ENCODE measurements around the genes COL9A3 and TCFL5.

- PRO-cap = no peak
- RAMPAGE, long total RNA = no peak
- RRBS = no CpG with 5 or more reads among the region's 26 CpGs
Measured at GRCh38 chr20:62529748-62530368, 54.1 kb upstream of the GATA5 start.

GRCh38 chr20:62558420-62559191 is 82.8 kb upstream of the GATA5 start:
- PRO-cap = no peak
- RAMPAGE, long total RNA = no peak
- RRBS = 50% methylated on average over 5 of the region's 24 CpGs

- PRO-cap = unidirectional peak, plus-strand start at chr20:62603971
- RAMPAGE, long total RNA = no peak
- RRBS = no CpG with 5 or more reads among the region's 20 CpGs
Measured at GRCh38 chr20:62603814-62604193, 38.5 kb upstream of the SLCO4A1 start.

DNA sequence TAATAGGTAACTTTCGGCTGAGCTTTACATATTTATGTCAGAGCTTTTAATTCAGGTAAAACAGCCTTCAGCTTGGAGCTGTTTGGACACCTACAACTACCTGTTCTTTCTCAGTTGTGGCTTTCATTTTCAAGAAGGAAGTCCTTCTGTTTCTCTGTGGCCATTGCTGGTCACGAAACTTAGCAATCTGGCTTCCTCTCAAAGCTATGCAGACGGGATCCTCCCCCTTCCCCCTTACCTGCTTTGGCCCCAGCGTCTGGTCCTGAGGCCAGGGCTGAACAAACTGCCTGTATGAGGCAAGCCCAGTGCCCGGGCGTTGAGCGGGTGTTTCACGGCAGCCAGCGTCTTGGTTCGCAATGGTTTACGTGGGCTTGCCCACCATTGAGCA is 9.3 kb downstream of the SLCO4A1 start:
- PRO-cap = no peak
- RAMPAGE, long total RNA = no peak
- RRBS = no CpG with 5 or more reads among the region's 11 CpGs

GRCh38 chr20:62685965-62686607 is 22.6 kb upstream of the NTSR1 start:
- PRO-cap = no peak
- RAMPAGE, long total RNA = no peak
- RRBS = 10% methylated on average over 4 of the region's 23 CpGs

- PRO-cap = no peak
- RAMPAGE, long total RNA = no peak
- RRBS = no CpG with 5 or more reads among the region's 21 CpGs
Measured at GRCh38 chr20:62739556-62739994, 30.9 kb downstream of the NTSR1 start.

DNA sequence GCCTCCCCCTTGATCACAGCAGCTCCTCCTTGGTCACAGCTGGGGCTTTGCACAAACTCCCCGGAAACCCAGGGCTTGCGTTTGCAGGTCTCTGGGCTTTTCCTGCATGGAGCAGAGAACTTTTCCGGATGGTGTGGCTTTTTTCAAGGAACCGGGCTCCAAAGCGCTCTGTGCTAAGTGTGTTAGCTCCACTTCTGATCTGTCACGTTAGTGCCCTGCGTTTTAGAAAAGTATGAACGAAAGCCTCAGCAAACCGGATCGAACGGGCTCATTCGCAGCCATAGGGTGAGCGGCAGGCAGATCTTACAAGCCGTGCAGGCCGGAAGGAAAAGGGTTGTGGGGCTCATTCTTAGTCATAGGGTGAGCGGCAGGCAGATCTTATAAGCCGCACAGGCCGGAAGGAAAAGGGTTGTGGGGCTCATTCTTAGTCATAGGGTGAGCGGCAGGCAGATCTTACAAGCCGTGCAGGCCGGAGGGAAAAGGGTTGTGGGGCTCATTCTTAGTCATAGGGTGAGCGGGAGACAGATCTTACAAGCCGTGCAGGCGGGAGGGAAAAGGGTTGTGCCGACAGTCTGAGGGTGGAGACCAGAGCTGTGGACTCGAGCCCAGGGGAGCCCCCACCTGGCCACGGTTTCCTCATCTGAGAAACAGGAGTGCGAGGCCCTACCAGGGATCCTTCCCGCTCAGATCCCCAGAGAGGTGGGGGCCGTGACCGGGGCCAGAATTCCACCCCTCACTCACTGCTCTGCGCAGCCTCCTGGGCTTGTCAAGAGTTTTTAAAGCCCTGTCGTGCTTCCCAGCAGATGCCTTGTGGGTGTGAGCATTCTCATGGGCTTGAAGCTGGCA is 31.6 kb downstream of the NTSR1 start:
- PRO-cap = no peak
- RAMPAGE, long total RNA = no peak
- RRBS = 23% methylated on average over 10 of the region's 33 CpGs

DNA sequence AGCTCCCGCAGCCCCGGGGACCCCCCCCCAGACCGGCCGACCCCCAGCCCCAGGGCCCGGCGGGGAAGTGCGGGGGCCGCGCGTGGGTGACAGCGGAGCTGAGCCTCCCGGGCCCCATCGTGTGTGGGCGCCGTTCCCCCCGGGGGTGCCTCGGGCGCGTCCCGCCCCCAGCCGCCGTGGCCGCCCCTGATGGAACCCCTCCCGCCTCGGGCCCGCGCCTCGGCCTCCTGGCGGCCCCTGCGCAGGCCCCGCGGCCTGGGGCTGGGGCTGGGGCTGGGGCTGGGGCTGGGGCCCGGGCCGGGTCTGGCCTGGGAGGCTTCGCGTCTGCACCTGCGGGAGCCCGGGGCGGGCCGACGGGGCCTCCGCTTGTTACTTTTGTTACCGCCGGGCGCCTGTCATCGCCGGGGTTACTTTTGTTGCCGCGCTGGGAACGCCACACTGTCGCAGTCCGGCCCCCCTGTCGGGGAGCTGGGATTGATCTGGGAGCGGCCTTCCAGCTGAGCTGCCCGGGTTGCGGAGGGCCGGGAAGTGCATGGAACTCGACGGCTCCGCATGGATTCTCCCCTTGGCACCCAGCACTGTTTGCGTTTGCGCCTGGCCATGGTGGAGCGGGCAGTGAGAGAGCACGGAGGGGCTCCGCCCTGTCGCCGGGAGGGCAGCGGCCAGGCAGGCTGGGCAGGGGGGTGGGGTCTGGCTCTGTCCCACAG is 656 bp downstream of the OGFR start:
- PRO-cap = no peak
- RAMPAGE, long total RNA = no peak
- RRBS = 2% methylated on average over 34 of the region's 68 CpGs

- PRO-cap = no peak
- RAMPAGE, long total RNA = no peak
- RRBS = 10% methylated on average over 62 of the region's 109 CpGs
Measured at GRCh38 chr20:62816892-62817922, at the start of gene COL9A3. Gene COL9A3 (plus strand): TSS chr20:62817050.

DNA sequence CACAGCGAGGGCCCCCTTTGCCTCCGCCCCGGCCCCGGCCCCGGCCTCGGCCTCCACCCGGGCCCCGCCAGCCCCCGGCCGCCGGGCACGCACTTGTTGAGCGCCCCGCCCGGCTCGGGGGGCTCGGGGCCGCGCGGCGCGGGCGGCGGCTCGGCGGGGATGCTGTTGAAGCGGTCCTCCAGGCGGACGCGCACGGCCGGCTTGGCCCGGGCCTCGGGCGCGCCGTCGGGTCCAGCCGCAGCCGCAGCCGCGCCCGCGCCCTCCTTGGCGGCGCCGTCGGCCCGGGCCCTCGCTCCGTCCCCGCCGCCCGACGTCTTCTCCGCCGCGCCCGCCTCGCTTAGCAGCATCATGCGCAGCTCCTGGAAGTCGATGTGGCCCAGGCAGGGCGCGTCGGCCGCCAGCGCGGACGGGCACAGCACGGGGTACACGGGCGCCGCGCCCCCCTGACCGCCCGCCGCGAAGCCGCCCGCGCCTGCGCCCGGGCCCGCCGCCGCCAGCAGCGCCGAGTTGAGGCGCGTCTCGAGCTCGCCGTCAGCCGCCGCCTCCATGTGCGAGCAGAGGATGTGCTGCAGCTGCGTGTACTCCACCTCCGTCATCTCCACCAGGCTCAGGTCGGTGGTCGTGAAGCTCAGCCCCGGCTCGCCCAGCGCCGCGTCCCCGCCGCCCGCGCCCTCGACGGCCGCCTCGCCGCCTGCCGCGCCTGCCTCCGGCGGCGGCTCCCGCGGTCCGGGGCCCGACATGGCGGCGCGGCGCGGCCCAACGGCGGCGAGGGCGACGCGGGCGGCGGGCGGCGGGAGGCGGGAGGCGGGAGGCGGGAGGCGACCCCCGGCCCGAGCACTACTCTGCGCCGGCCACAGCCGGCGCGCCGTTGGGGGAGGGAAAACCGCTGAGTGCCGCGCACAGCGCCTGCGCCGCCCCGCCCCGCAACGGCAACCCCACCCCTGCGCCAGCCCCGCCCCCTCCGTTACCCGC is at the start of gene TCFL5:
Gene TCFL5, minus strand, starts transcription at position 892 of the 972 bp plus-strand sequence.
- PRO-cap = unidirectional peak, minus-strand start at position 892 of the sequence
- RAMPAGE, long total RNA = no peak
- RRBS = 3% methylated on average over 51 of the region's 163 CpGs

GRCh38 chr20:62875404-62876027 is 13.9 kb upstream of the TCFL5 start:
- PRO-cap = no peak
- RAMPAGE, long total RNA = no peak
- RRBS = no CpG with 5 or more reads among the region's 26 CpGs

GRCh38 chr20:62939174-62939617 is 1.2 kb downstream of the GID8 start:
- PRO-cap = no peak
- RAMPAGE, long total RNA = no peak
- RRBS = no CpG with 5 or more reads among the region's 10 CpGs

- PRO-cap = no peak
- RAMPAGE, long total RNA = no peak
- RRBS = 1% methylated on average over 66 of the region's 132 CpGs
Measured at GRCh38 chr20:63101647-63102968, 95.3 kb upstream of the BHLHE23 start.

GRCh38 chr20:63178761-63179752 is 36.9 kb downstream of the YTHDF1 start:
- PRO-cap = no peak
- RAMPAGE, long total RNA = no peak
- RRBS = 3% methylated on average over 27 of the region's 93 CpGs

DNA sequence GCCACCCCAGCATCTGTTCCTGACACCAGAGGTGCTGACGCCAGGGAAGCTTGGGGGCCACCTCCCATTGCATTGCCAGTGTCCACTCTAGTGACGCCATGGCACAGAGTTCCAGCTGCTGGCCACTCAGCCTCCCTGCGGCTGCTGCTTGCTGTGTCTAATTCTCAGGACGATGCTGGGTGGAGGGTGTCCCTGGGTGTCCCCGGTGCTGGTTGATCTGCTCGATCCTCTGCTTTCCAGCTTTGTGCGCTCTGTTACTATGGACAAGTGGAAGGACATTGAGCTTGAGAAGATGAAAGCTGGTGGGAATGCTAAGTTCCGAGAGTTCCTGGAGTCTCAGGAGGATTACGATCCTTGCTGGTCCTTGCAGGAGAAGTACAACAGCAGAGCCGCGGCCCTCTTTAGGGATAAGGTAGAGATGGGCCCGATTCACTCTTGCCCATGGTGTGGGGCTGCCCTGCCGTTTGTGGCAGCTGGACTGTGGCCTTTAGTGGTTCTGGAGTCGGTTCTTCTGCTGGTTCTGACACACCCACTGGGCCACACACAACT is 3.7 kb downstream of the ARFGAP1 start:
- PRO-cap = no peak
- RAMPAGE, long total RNA = no peak
- RRBS = no CpG with 5 or more reads among the region's 14 CpGs

GRCh38 chr20:63321120-63321838 is 28.3 kb downstream of the COL20A1 start:
- PRO-cap = no peak
- RAMPAGE, long total RNA = no peak
- RRBS = 85% methylated on average over 1 of the region's 21 CpGs

DNA sequence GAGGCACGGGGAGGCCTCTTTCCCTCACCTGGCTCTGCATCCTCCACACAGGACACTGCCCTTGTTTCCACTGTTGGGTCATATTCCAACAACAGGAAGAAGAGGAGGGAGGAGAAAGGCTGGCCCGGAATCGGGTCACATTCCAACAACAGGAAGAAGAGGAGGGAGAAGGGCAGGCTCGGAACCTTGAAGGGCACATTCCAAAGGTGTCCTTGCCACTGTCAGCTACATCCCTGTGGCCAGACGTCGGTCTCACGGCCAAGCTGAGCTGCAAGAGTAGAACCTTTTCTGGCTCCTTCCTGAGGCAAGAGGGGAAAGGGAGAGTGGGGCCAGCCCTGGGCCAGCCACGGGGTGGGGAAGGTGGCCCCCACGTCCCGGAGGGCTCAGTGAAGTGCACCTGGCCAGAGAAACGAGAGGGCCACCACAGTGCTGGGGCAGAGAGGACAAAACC is 25.4 kb downstream of the CHRNA4 start:
- PRO-cap = no peak
- RAMPAGE, long total RNA = no peak
- RRBS = no CpG with 5 or more reads among the region's 11 CpGs

GRCh38 chr20:63416464-63417256 is 55.5 kb upstream of the CHRNA4 start:
- PRO-cap = no peak
- RAMPAGE, long total RNA = no peak
- RRBS = no CpG with 5 or more reads among the region's 38 CpGs

DNA sequence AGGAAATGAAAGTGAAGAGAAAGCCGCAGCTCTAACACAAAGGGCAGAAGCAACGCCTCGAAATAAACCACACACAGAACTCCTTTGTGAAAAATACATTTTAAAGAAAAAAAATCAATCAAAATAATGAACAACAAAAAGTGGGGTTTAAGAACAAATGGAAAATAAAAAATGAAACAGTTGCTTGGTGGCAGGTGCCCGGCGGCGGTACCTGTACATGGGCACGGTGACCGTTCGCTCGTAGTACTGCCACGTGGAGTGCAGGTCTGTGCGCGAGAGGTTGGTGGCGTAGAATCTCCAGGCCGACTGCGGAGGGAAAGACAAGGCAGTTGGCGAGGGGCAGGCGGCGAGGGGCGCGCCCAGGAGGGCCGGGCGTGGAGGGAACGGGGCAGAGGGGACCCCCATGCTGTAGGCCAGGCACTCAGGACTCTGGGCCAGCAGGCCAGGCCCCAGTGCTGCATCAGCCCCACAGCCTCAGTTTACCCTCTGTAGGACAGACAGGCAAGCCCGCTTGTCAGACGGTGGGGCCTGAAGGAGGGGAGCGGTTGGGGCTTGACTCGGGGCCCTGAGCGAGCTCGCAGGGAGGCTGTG is 38.8 kb downstream of the KCNQ2 start:
- PRO-cap = no peak
- RAMPAGE, long total RNA = no peak
- RRBS = no CpG with 5 or more reads among the region's 30 CpGs

- PRO-cap = bidirectional peak, plus-strand start at chr20:63519918, minus-strand start at chr20:63519863; bidirectional peak, plus-strand start at chr20:63520241, minus-strand start at chr20:63520176; bidirectional peak, plus-strand start at chr20:63520765, minus-strand start at chr20:63520618
- RAMPAGE, long total RNA = no peak
- RRBS = 2% methylated on average over 44 of the region's 105 CpGs
Measured at GRCh38 chr20:63519451-63520709, 685 bp upstream of the PPDPF start.

All from lung (tissue), 4 donors.